SK-N-DZ (cell line): ENCODE data around the genes IRF2BPL, CIPC, NGB and TMED8.

DNA sequence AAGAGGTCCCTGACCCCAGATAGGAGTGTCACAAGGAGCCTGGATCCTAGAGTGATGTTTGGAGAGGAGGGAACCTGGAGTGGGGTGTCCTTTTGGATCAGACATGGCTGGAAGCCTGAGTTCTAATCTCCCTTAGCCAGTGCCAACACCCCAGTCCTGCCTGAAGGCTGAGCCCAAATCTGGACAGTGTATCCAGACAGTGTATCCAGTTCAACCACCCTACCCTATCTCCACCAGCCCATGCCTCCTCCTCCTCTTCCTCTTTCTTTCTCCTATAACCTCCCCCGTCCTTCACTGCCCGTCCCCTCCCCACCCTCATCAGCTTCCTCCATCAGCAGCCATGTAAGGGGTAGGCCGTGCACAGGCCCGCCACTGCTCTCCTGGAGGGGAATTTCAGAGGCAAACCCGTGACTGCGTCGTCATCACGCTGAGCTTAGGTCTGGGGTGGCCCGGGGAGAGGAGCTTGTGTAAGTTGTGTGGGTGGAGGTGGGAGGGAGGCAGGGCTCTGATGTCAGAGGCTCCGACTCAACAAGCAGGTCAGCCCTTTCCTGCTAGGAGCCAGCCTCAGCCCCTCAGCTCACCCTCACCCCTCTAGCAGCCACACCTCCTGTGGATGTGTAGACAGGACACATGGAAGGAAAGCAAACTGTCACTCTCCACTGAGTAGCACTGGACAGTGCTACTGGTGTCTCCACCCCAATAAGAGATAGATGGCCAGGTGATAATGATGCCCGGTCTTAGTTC, 50.7 kb downstream of the IRF2BPL start:
RAMPAGE:
- cytosol, long total RNA: no peak
- nucleus, long total RNA: no peak

DNA sequence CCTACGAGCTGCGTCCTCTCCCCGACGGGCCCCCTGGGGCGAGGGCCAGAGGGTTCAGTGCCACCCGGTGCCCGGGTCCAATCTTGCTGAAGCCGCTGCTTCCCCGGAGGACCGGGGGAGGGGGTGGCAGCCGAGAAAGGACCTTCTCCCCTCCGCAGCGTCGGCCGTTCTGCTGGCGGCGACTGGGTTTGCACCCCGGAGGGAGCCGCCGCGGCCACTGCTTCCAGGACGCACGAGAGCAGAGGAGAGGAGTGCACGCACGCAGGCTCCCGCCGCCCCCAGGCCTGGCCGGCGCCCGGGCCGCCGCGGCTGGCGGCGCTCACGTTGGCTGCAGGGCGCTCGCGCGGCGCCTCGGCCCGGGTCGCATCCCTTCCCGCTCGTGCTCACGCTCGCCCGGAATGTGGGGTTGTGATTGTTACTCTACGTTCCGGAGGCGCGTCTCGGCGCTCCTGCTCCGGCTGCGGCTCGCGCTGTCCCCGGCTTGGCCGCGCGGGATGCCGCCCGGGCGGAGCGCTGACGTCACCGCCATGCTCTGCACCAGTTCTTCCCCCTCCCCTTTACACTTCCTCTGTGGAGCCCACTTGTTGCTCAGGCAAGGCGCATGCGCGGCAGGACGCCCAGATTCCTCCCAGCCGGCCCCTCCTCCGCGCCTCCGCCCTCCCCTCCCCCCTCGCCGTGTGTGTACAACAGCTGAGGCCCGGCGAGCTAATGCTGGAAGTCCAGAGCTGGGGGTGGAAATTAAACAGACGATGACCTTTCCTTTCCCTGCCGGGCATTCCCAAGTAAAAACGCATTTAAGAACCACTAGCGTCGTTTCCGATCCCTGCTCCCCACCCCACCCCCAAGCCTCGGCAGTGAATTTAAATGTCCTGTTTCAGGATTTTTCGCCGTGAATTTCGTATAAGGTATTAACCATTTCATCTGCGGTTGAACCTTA, at the start of gene IRF2BPL:
TSS of gene IRF2BPL (minus strand) at position 478 of the 937 bp plus-strand sequence.
RAMPAGE:
- cytosol, long total RNA: no peak
- nucleus, long total RNA: no peak

GRCh38 chr14:77097419-77098583, at the start of gene CIPC:
CIPC (plus strand) TSS chr14:77098258.
RAMPAGE:
- cytosol, long total RNA: start-site peak on the plus strand at chr14:77098209-77098334, 176 and 229 reads in 2 replicates
- nucleus, long total RNA: start-site peak on the plus strand at chr14:77098285-77098348, 62 and 32 reads in 2 replicates

DNA sequence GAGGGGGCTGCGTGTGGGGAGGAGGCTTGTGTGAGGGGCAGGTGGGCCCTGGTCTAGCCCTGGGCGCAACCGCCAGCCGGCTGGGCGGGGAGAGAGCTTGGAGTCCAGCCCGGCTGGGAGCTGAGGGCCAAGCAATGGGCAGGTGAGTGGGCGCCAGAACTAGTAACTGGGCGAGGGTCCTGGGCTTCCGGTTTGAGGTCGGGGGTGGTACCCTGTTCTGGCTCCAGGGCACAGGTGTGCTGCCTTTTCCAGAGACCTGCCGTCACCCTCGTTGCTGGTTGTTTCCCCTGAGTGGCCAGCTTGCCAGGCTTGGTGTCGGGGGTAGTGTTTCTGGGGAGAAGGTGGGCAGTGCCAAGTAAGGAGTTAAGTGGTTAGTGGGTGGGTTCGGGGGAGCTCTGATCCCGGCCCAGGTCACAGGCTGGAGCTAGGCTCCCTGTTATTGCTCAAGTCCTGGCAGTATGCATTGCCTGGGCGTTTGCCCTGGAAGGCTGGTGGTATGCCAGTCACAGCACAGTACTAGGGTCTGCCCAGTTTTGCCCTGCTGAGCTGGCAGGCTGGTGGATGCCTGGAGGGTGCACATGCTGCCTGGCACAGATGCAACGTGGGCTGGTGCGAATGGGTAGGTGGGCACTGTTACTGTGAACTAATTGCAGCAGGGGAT, 656 bp downstream of the CIPC start:
RAMPAGE:
- cytosol, long total RNA: no peak
- nucleus, long total RNA: no peak

RAMPAGE:
- cytosol, long total RNA: no peak
- nucleus, long total RNA: no peak
Observed at GRCh38 chr14:77121375-77122219, 20.0 kb downstream of the ZDHHC22 start.

GRCh38 chr14:77123343-77124155, 18.0 kb downstream of the ZDHHC22 start:
RAMPAGE:
- cytosol, long total RNA: no peak
- nucleus, long total RNA: no peak

DNA sequence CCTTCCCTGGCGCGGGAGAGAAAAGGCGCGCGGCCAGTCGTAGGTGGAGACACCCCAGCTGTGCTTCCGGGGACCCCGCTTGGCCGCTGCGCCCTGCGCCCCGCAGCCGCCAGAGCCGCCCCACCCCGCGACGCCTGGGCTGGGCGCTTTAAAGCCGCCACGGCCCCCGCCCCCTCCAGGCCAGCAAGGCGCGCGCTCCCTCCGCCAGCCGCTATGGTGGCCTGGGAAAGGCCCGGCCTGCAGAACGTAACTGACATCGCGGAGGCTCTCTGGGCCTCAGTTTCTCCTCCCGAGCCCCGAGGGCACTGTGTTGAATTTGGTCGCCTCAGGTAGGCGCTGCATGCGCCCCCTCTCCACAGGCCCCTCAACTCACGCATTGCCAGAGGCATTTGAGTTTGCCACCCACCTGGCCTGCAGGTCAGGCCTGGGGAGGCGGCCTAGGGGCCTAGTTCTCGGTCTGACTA, at the start of gene NGB:
TSS of gene NGB (minus strand) at position 122 of the 464 bp plus-strand sequence.
RAMPAGE:
- cytosol, long total RNA: no peak
- nucleus, long total RNA: no peak

DNA sequence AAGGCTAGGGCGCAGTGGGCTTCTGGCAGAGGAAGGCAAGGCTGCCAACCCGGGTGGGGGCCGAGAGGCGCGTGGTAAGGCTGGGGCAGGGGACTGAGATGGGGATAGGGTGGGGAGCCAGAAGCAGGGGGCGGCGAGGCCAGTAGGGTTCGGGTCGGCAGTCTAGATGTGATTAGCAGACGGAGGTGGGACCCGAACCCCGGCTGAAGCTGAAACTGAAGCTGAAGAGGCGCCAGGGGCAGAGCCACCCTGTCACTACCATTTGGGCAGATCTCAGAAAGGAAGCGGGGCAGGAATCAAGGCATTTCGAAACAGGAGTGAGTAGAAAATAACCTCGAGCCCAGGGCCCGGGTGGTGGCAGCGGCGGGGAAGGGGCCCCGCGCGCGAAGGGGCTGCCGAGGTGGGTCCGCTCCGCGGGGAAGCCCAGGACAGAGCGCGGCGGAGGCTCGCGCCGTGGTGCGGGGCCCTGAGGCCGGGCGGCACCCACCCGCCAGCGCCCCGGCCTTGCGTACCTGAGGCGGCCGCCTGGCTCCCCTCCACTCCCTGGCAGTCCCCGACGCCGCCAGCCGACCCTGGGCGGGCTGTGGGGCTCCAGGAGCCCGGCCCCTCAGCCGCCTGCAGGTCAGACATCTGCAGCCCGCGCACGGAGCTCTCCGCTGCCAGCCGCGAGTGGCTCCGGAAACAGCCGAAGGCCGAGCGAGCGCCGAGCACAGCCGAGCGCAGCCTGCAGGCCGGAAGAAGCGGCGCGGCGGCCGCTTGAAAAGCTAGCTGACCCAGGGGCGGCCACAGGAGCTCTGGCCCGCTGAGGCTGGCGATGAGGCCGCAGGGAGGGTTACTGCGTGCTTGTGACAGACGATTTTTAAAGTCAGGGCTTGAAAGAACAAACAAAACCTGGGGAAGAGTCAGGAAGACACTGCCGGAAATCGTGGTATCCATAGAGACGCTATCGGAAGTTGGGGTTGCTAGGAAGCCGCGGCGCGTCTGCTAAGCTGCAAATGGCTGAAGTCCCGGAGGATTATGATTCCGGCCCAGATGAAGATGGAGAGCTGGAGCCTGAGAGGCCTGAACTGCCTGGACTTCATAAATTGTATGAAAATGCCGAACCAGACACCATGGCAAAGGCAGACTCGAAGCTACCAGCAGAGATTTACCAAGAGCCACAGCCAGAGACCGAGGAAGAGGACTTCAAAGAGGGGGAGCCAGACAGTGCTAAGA, at the start of gene TMED8:
TSS of gene TMED8 (minus strand) at position 671 of the 1,215 bp plus-strand sequence.
RAMPAGE:
- cytosol, long total RNA: start-site peak on the minus strand centred at position 622 of the sequence, 123 bp wide, 37 and 453 reads in 2 replicates; start-site peak on the plus strand centred at position 741 of the sequence, 76 bp wide, 27 and 19 reads in 2 replicates; start-site peak on the plus strand centred at position 975 of the sequence, 27 bp wide, 48 and 50 reads in 2 replicates
- nucleus, long total RNA: no peak

DNA sequence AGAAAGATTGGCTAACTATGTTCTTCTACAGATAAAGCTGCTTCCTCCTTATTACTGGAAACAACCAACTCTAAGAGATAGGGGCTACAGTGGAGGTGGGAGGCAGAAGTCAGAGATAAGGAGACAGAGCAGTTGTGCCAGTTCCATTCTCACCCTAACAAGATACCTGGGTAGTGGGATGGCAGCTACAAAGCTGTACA, 16.1 kb downstream of the NOXRED1 start:
RAMPAGE:
- cytosol, long total RNA: no peak
- nucleus, long total RNA: no peak

DNA sequence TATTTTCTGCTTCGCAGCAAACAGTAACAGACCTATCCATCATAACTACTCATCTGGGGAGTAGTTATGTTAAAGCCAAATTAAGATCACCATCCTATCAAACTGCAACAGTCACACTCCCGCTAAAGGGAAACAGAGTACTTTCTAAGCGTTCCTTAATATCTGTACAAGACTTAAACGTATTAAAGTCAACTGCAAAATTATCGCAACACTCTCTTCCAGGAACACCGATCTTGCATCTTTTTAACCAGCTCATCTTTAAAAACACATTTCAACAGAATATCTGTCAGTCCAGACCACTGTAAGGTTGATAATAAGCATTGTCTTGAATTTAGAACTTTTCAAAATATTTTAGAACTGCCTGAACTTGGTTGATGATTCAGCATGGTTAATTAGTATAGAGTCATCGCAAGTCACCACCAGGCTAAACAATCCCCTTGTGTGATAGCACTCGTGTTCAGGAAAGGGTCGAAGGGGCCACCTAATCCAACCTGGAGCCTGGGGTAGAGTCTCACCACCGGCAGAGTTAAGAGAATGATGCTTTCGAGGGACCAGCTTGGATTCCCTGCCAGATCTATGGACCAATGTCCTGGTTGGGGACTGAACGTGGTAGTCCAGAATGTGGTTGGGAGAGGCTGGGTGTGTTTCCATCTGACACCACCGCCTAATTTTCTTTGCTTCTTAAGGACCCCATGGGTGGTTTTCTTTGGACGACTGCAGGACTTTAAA, 944 bp downstream of the SPTLC2 start:
RAMPAGE:
- cytosol, long total RNA: no peak
- nucleus, long total RNA: no peak

RAMPAGE:
- cytosol, long total RNA: no peak
- nucleus, long total RNA: no peak
Observed at GRCh38 chr14:77673547-77674367, 34.1 kb downstream of the ALKBH1 start.

GRCh38 chr14:77687655-77688178, 20.1 kb downstream of the ALKBH1 start:
RAMPAGE:
- cytosol, long total RNA: no peak
- nucleus, long total RNA: no peak

RAMPAGE:
- cytosol, long total RNA: no peak
- nucleus, long total RNA: no peak
Observed at GRCh38 chr14:77732444-77732750, 24.5 kb downstream of the SLIRP start.

GRCh38 chr14:77981599-77981921, 181.7 kb downstream of the ADCK1 start:
RAMPAGE:
- cytosol, long total RNA: no peak
- nucleus, long total RNA: no peak

RAMPAGE:
- cytosol, long total RNA: no peak
- nucleus, long total RNA: no peak
Observed at GRCh38 chr14:78100449-78100886, 69.7 kb upstream of the NRXN3 start.

RAMPAGE:
- cytosol, long total RNA: no peak
- nucleus, long total RNA: no peak
Observed at GRCh38 chr14:79824961-79825673, 386.2 kb downstream of the DIO2 start.

RAMPAGE:
- cytosol, long total RNA: no peak
- nucleus, long total RNA: no peak
Observed at GRCh38 chr14:80310981-80311422, 99.7 kb upstream of the DIO2 start.

GRCh38 chr14:81026368-81026719, 70.9 kb downstream of the TSHR start:
RAMPAGE:
- cytosol, long total RNA: no peak
- nucleus, long total RNA: no peak

DNA sequence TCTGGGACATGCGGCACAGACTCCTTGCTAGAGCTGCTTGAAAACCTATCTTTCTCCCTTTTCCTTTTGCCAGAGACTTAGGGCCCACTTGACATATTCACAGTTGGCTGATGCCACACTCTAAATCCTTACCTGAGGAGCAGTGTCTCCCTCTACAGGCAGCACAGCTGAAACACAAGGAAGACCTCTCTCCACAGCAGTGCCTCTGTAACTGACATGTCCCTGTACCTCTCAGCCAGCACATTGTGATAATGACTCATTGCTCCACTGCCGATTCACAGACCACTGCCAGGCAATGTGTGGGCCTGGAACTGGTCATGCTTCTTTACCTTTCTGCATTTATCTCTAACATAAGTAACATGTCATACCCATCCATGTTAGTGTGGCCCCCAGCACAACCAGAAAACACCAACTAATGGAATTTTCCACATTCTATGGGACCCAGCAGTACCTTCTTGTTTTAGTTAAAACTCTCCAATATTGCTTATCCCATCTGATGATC, 56.6 kb downstream of the GTF2A1 start:
RAMPAGE:
- cytosol, long total RNA: no peak
- nucleus, long total RNA: no peak

GRCh38 chr14:81323667-81324732, 76.1 kb downstream of the STON2 start:
RAMPAGE:
- cytosol, long total RNA: no peak
- nucleus, long total RNA: no peak